Ovary (tissue), 7 donors: ENCODE measurements around the gene R3HDM2.

- PRO-cap, 7 experiments: peak in 5 of 7 experiments; most common plus-strand start chr12:57342591 (in 2); most common minus-strand start chr12:57341774 (in 4)
- RAMPAGE, long total RNA, 2 experiments: no peak in any of the 2 experiments
Observed at GRCh38 chr12:57341625-57342912, 88.8 kb downstream of the R3HDM2 start.

GRCh38 chr12:57417881-57418872 lies 12.7 kb downstream of the R3HDM2 start:
- PRO-cap, 7 experiments: no peak in any of the 7 experiments
- RAMPAGE, long total RNA, 2 experiments: start-site peak on the minus strand in 1 of 2 experiments, at chr12:57418426-57418534 at its widest, 8 reads per replicate

- PRO-cap, 7 experiments: peak in 7 of 7 experiments; most common plus-strand start chr12:57431119 (in 7); most common minus-strand start chr12:57430788 (in 7)
- RAMPAGE, long total RNA, 2 experiments: start-site peak on the minus strand in 1 of 2 experiments, at chr12:57430784-57430790 at its widest, 74 reads per replicate
Observed at GRCh38 chr12:57430201-57431365, at the start of gene R3HDM2. TSS of gene R3HDM2 (minus strand) at chr12:57431043.

- PRO-cap, 7 experiments: no peak in any of the 7 experiments
- RAMPAGE, long total RNA, 2 experiments: no peak in any of the 2 experiments
Observed at GRCh38 chr12:57451147-57451749, 3.9 kb upstream of the INHBE start.

DNA sequence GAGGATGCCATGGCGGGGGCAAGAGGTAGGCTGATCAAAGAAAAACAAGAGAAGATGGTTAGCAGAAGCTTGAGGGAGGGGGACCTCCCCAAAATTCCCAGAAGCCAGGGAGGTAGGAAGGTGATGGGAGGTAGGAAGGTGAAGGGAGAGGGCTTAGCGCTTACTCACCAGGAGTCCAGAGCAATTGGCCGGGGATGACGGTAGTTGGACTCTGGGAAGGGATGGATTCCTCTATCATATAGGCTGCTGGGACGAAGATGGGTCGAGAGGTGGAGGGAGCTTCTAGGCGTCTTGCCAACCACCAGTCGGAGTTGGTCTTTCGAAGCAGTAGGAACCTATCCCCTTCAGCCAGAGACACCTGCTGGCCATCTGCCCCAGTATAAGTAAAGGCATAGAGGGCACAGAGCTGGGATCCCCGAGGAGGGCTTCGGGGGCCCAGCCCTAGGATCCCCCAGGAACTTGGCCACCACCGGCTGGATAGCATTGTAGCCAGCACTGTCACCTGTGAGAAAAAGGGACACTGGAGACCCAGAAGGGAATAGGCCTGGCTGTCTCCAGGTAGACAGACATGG lies 657 bp downstream of the ARHGAP9 start:
- PRO-cap, 7 experiments: no peak in any of the 7 experiments
- RAMPAGE, long total RNA, 2 experiments: no peak in any of the 2 experiments

DNA sequence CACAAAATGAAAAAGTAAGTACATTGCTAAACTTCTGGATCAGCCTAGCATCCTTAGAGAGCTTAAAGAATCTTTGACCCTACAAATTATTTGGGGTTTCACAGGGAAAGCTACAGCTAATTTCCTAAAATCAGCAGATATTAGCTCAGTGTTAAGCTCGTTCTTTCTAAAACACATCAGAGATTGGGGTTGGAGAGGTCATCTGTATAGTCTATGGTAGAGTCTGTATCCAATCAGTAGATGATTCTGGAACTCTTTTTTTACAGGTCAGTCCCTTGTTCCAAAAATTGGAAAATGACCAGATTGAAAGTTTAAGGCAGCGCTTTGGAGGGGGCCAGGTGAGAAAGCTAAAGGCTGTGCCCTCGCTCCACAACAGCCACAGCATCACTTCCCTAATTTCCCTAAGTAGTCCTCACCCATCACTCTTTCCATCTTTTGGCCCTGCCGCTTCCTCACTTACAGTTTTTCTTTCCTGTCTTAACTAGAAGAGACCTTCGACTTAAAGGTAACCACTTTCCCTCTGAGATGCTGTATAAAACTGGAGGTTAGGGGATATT lies 4.6 kb downstream of the DDIT3 start:
- PRO-cap, 7 experiments: no peak in any of the 7 experiments
- RAMPAGE, long total RNA, 2 experiments: no peak in any of the 2 experiments

GRCh38 chr12:57523030-57523380 lies 381 bp downstream of the MBD6 start:
- PRO-cap, 7 experiments: peak in 7 of 7 experiments; most common plus-strand start chr12:57523263 (in 7); most common minus-strand start chr12:57523193 (in 7)
- RAMPAGE, long total RNA, 2 experiments: no peak in any of the 2 experiments

DNA sequence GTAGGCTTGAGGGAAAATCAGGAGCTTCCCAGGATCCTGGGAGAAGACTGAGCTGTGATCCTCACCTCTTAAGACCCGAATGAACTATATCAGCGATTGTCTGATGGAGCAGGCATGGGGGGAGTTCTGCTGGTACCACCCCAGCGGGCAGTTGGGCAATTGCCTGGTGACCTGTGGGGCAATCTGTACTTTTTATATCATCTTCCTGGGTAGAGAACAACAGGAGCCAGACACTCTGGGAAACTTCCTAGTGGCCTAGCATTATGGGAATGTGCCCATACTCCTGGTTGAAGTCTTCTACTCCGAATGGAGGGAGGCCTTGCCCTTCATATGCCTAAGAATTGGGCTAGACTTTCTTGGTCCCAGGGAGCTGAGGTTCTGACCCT lies 831 bp downstream of the MBD6 start:
- PRO-cap, 7 experiments: peak in 2 of 7 experiments; most common plus-strand start position 212 of the sequence (in 1); most common minus-strand start position 81 of the sequence (in 2)
- RAMPAGE, long total RNA, 2 experiments: no peak in any of the 2 experiments

DNA sequence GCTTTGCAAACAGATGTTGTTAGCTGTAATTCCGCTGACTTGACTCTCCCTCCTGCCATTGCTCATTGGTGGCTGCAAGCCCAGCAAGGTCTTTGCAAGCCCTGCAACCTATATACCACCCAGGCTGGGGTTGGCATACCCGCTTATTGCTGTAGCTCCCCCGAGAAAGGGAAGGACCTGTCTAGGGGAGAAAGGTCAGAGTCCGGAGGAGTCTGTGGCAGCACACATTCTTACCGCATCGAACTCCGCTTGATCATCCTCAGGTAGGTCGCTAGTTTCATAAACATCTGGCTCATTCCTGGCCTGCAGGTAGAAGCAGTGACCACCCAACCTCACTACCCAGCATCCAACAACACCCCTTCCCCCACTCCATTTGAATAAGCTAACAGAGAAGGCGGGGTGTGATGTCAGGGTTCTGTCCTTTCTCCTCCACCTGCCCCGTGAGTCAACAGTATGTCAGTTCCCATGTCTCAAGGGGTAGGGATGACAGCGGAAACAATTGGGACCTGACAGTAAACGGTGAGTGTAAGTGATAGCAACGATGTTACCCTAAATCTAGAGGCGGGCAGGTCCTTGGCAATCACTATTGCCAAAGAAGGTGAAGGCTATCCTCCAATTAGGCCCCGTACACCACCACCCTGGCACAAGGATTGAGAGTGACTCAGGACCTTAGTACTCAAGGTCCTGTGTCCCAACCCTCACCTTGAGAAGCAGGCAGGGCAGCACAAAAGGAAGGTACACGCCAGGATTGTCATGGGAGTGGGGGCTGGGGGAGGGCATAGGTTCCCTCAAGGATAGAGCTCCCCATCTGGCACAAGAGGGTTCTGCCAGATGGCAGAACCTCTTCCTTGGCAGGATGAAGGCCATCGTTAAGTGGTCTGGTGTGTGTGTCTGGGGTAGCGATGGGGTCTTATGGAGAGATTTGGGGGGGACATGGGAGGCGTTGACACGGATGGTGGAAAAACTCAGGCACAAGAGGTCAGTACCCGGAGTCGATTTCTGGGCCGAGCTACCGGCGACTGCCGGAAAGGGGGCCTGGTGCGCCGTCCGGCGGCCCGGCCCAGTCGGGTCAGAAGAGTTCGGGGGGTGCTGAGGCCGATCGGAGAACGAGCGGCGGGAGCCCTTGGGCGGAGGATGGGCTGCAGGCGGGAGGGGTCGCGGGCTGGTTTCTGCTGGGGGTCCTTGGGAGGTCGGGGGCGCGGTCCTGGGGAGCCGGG lies 790 bp downstream of the DCTN2 start:
- PRO-cap, 7 experiments: peak in 4 of 7 experiments; most common plus-strand start position 807 of the sequence (in 3); most common minus-strand start position 967 of the sequence (in 1)
- RAMPAGE, long total RNA, 2 experiments: no peak in any of the 2 experiments

DNA sequence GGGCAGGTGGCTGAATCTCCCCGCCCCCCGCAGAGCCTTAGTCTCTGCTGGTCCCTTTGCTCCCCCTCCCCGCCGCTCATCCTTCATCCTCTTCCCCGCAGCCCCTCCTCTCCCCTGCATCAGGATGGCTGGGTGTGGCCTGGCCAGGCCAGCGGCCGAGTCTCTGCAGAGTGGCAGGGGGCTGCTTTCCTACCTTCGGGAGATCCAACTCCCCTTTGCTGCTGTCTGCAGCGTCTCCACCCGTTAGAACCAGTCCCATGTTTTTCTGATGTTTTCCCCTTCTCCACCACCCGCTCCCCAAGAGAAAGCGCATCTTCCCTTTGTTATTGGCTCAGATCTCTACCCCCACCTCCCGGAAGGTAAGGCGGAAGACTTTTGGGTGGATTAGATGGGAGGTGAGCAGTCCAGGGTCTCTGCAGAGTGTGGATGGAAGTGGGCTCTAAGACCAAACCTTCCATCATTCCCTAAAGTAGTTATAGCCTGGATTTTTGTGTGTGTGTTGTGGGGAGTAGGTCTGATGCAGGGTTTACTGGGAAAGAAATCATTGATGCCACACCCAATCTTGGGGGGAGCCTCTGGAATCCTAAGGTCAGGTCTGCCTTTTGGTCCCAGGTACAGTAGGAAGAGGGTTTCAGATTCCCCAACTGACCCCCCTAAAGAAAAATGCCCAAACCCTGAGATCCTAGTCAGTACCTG lies 737 bp downstream of the KIF5A start:
- PRO-cap, 7 experiments: no peak in any of the 7 experiments
- RAMPAGE, long total RNA, 2 experiments: no peak in any of the 2 experiments

- PRO-cap, 7 experiments: no peak in any of the 7 experiments
- RAMPAGE, long total RNA, 2 experiments: no peak in any of the 2 experiments
Observed at GRCh38 chr12:57552779-57553791, 3.2 kb downstream of the KIF5A start.

DNA sequence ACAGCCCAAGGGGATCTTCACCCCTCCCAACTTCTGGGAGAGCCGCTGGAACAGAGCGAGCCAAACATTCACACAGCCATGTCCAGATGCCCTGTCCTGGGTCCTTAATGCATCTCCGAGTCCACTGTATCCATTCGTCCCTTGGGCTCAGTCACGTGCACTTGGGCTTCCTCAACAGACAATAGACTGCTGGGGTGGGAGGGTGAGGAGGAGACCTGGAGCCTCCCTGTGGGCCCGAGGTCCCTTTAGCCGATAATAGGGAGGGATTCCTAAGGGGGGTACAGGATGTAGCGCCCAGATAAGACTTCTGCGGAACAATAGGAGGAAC lies 6.7 kb downstream of the ARHGEF25 start:
- PRO-cap, 7 experiments: no peak in any of the 7 experiments
- RAMPAGE, long total RNA, 2 experiments: no peak in any of the 2 experiments

DNA sequence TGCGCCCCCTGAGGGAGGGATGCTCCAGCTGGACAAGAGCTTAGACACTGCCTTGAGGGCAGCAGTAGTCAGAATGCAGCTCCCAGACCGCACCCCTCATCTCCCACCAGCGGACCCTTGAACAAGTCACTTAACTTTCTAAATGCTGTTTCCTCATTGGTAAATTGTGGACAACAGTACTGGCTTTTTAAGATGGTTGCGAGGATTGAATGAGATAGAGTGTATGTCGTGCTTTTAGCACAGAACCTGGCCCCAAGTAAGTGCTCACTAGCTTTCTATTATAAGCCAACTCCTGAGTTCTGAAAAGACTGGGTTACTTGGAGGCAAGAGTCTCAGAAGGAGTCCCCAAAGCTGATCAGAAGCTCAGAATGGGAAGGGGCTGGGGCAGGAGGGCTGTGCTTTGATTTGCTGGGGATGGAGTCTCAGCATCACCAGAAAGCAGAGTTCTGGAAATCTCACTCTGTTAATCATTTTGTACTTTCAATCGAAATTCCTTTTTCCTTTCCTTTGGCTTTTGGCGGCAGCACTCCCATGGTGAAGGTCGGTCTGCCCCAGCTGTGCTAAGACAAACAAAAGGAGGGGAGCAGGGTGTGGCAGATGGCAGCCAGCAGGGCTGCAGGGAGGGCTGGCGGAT lies 15.5 kb downstream of the AGAP2 start:
- PRO-cap, 7 experiments: no peak in any of the 7 experiments
- RAMPAGE, long total RNA, 2 experiments: no peak in any of the 2 experiments

DNA sequence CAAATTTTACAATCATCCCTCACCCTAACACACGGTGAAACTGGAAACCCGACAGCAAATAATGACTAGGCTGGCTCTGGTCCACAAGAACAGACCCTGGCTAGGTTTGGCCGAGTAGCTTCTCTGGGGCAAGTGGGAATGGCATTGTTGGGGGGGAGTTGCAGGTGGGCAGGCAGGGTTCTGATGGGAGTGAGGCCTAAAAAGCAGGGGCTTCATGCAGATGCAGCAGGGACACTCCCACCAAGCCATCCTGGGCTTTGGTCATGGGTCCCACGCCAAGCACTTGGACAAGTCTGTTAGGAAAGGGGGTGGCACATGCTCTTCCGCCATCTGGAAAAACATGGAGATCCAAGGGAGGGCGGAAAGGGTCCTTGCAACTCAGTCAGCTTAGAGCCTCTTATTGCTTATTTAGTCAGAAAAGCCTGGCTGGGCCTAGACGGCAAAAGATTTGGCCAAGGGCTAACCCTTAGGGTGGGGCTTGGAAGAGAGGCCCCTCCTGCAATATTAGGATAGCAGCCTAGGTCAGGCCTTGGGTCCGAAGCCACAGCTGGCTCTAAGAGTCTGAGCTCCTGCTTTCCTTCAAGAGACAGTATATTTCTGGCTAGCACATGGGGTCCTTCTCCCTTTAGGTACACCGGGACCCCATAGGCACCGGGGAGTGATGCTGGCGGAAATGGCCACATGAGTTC lies 2.7 kb upstream of the AVIL start:
- PRO-cap, 7 experiments: no peak in any of the 7 experiments
- RAMPAGE, long total RNA, 2 experiments: no peak in any of the 2 experiments

DNA sequence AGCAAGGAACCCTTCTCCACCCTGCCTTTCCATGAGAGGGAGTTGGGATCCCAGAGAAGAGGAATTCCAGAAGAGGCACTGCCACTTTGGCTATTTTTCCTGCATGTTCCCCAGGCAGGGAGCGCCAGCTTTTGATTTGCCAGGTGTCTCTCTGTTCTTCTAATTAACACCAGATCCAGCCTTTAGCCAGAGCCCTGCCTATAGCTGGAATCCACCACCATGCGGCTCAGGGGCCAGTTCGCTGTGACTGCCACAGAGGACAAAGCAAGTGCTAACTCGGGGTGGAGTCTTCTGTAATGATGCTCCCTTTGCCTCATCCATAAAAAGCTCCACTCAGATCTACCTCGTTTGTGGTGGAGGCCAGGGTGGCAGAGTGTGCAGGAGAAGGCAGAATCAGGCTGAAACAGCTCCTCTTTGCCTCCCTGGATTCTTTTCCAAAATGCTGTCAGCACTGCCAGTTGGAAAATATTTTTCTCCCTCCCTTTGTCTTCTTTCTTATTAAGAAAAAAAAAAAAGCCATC lies 17.9 kb upstream of the CTDSP2 start:
- PRO-cap, 7 experiments: peak in 4 of 7 experiments; most common plus-strand start position 351 of the sequence (in 3); most common minus-strand start position 245 of the sequence (in 1)
- RAMPAGE, long total RNA, 2 experiments: no peak in any of the 2 experiments

DNA sequence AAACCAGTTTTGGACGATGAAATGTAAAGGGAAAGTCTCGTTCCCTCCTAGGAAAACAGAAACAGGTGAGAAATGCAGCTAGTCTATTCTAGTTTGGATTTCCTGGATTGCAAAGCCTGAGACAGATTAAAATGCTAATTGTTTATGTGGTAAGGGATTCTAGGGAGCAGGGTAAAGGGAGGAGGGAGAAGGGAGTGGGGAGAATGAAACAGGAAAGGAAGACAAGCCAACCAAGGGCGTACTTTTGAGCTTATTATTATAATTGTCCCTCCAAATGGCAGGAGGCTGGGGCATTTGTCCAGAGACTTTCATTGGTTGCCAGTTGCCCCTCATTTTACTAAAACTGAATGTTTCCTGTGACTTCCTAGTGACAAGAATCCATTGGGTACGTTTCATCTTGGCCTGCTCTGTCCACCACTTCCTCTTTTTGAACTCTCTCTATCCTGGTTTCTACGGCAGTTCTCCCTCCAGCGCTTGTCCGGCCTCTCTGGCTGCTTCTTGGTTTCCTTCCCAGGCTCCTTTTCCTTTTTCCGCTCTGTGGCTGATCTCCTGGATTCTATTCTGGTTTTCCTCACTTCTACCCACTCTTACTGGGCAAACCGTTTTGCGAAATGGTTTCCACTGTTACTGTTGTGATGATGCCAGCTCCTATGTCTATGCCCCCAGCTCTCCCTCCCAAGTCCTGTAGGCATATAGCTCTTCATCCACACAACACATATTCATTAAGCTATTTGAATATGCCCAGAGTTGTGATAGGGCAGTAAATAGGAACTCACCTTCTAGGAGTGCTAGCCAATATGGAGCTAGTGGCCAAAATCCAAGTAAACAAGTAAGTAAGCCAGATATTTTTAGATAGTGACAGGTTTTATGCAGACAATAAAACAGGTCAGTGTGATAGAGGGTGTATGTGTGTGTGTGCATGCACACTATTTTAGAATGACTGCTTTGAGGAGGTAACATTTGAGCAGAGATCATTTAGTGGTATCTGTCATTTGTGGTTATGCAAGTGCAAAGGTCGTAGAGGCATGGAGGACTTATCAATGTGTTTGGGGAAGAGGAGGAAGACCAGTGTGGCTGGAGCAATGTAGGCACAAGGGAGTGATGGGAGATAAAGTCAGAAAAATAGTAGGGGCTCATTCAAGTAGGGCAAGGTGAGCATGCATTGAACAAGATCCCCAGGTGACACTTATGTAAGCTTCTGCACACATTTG lies 27.8 kb upstream of the CTDSP2 start:
- PRO-cap, 7 experiments: no peak in any of the 7 experiments
- RAMPAGE, long total RNA, 2 experiments: no peak in any of the 2 experiments

DNA sequence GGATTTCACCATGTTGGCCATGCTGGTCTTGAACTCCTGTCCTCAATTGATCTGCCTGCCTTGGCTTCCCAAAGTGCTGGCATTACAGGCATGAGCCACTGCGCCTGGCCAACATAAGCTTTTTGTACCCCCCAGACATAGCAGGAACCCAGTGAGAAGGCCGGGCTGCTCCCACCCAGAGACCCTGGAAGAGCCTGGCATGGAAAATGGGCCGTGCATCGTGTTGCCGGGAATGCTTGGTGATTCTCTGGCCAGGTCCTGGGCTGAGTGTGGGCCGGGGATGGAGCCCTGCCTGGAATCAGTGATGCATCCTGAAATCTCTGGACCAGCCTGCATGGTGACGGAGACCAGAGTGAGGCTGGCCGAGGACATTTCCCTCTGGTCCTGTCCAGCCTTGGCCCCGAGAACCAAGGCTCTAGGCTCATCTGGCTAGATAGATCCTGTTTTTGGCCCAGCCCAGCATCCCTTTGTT lies 46.7 kb upstream of the CTDSP2 start:
- PRO-cap, 7 experiments: no peak in any of the 7 experiments
- RAMPAGE, long total RNA, 2 experiments: no peak in any of the 2 experiments

DNA sequence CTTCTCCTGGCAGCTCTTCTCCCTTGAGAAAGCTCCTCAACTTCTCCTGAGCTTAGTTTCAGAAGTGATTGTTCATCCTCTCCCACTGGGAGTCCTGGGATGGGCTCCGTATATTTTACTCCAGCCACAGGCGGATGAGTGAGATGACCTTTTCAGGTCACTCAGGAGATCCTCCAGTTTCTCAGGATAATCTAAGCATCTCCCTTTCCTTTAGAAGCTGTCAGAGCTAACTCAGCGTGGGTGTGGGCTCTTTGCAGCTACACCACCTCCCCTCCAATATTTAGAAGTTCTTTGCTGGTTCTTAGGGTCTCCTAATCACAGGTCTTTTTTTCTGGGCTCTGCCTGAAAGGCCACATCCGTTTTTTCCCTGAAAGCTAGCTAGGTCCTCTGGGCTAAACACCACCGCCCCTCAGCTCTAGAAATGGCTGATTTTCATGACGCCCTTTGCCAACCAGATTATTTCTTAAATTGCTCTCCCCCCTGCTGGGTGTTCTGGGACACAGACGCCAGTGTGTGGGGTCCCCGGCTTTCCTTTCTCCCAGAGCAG lies 45.4 kb upstream of the ATP23 start:
- PRO-cap, 7 experiments: peak in 4 of 7 experiments; most common plus-strand start position 370 of the sequence (in 1); most common minus-strand start position 389 of the sequence (in 4)
- RAMPAGE, long total RNA, 2 experiments: no peak in any of the 2 experiments

- PRO-cap, 7 experiments: no peak in any of the 7 experiments
- RAMPAGE, long total RNA, 2 experiments: no peak in any of the 2 experiments
Observed at GRCh38 chr12:57934248-57935327, 6.8 kb upstream of the ATP23 start.

DNA sequence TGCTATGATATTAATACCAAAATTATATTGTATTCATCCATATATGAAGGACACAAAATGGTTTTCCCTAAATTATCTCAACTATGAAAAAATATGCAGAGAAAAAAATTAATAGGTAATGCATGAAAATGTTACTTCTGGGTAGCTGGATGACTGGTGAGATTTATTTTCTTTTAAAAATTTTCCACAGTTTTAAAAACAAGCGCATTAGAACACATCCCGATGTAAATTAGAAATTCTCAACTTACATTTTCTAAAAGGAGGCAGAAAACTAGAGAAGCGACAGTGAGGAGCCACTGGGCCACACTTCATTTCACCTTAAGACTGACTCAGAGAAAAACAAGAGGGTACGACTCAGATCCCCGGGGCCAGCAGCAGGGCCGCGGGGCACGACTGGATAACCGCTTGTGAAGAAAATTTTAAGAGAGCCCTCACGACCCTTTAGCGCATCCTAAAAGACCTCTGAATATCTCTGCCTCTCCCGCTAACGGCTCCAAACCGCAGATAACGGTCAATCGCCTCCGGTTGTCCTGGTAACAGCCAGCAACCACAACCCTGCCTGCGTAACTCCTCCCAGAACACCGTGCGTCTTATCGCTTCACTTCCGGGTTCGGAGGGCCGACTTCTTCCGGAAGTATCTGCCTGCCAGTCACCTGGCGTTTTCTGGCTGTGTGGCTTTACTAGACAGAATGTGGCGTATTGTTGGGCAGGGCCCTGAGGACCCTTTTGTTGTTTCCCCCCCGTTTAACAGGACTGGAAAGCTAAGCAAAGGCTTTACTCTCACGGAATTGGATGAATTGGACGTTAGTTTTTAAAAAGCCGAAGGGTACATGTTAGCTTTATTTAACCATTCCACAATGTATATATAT lies 5.5 kb upstream of the ATP23 start:
- PRO-cap, 7 experiments: peak in 7 of 7 experiments; most common plus-strand start position 627 of the sequence (in 3); most common minus-strand start position 561 of the sequence (in 3)
- RAMPAGE, long total RNA, 2 experiments: start-site peak on the minus strand in 2 of 2 experiments, centred at positions 530 to 544 of the sequence, 474 to 1,239 reads per replicate